ENCODE data around the gene THEMIS2.

GRCh38 chr1:27342471-27342901 is 664 bp downstream of the SYTL1 start:
- PRO-cap, 2 experiments = no peak in any of the 2 experiments
- RAMPAGE, long total RNA, 5 experiments = no peak in any of the 5 experiments

- PRO-cap, 2 experiments = peak in 1 of 2 experiments; most common plus-strand start chr1:27359449 (in 1)
- RAMPAGE, long total RNA, 5 experiments = no peak in any of the 5 experiments
Observed at GRCh38 chr1:27359125-27359559, 7.6 kb downstream of the MAP3K6 start.

DNA sequence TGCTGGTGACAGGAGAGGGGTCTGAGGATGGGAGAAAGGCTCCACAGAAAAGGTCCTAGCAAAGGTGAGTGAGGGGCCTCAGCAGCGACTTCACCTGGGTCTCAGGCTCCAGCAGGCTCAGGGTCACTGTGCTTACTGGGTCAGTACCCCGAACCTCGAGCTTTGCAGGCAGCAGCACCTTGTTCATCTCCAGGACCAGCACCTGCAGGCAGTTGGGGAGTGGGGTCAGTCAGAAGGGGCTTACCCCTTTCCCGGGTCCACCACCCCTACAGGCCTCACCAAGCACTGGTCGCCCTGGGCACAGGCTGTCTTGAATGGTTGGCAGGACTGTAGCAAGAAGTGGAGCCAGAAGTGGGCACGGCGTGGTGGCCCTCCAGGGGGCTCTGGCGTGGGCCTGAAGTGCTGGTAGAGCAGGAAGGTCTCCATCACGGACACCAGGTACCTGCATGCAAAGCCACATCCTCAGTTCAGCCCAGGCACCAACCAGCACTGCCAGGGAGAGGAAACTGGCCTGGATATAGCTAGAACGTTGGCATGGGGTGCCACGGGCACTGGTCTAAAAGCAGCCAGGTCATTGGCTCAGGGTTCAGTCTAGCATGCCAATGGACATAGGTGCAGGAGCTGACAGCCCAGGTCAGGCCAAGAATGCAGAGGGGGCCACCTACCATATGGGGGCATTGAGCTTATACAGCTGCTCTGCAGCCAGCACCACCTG is 5.2 kb downstream of the MAP3K6 start:
- PRO-cap, 2 experiments = no peak in any of the 2 experiments
- RAMPAGE, long total RNA, 5 experiments = no peak in any of the 5 experiments

GRCh38 chr1:27392854-27393610 is 610 bp downstream of the GPR3 start:
- PRO-cap, 2 experiments = no peak in any of the 2 experiments
- RAMPAGE, long total RNA, 5 experiments = no peak in any of the 5 experiments

- PRO-cap, 2 experiments = no peak in any of the 2 experiments
- RAMPAGE, long total RNA, 5 experiments = no peak in any of the 5 experiments
Observed at GRCh38 chr1:27405950-27407154, 13.9 kb downstream of the GPR3 start.

- PRO-cap, 2 experiments = peak in 2 of 2 experiments; most common plus-strand start chr1:27436759 (in 2); most common minus-strand start chr1:27436643 (in 1)
- RAMPAGE, long total RNA, 5 experiments = no peak in any of the 5 experiments
Observed at GRCh38 chr1:27436325-27436941, 44.0 kb downstream of the GPR3 start.

GRCh38 chr1:27448986-27449407 is 41.0 kb downstream of the WASF2 start:
- PRO-cap, 2 experiments = no peak in any of the 2 experiments
- RAMPAGE, long total RNA, 5 experiments = no peak in any of the 5 experiments

DNA sequence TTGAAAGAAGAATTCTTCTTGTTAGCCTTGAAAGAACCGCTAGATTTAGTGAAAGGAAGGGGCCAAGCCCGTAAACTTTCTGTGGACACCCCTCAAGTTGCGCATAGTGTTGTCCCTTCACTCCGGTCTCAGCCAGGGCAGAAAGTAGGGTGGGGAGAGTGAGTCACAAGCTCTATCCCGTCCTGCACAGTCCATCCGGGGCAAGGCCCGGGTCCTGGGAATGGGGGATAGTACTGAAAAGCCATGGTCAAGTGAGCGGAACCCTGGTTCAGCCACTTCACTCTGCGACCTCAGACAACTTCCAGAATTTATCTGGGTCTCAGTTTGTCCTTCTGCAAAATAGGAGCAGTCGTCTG is 461 bp upstream of the WASF2 start:
- PRO-cap, 2 experiments = peak in 2 of 2 experiments; most common plus-strand start position 166 of the sequence (in 1); most common minus-strand start position 130 of the sequence (in 1)
- RAMPAGE, long total RNA, 5 experiments = no peak in any of the 5 experiments

DNA sequence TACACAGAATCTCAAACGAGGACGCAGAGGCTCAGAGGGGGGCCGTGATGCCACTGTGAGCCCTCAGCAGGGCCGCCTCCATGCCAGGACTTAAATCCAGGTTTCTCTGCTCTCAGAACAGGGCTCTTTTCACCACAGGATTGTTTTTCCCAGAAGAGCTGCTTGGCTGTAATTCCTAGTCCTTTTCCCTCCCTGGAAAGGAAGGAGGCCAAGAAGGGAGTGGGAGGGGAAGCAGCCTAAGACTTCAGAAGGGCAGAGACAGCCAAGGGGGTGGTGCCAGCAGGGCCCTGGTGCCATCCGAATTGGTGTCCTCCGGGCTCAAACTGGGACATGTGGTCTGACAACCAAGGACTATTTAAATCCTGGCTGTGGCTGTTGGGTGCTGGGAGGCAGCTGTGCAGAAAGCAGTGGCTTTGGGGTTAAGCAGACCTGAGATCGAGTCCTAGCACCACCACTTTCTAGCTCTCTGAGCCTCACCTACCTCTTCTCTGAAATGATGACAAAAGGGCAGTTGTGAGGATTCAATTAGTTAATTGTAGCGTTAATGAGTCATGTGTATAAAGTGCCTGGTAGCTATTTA is 2.4 kb upstream of the WASF2 start:
- PRO-cap, 2 experiments = peak in 1 of 2 experiments; most common plus-strand start position 247 of the sequence (in 1); most common minus-strand start position 142 of the sequence (in 1)
- RAMPAGE, long total RNA, 5 experiments = no peak in any of the 5 experiments

GRCh38 chr1:27534234-27534997 is 44.4 kb upstream of the WASF2 start:
- PRO-cap, 2 experiments = no peak in any of the 2 experiments
- RAMPAGE, long total RNA, 5 experiments = no peak in any of the 5 experiments

- PRO-cap, 2 experiments = no peak in any of the 2 experiments
- RAMPAGE, long total RNA, 5 experiments = no peak in any of the 5 experiments
Observed at GRCh38 chr1:27614352-27614641, 10.4 kb upstream of the AHDC1 start.

- PRO-cap, 2 experiments = peak in 1 of 2 experiments; most common plus-strand start chr1:27651112 (in 1)
- RAMPAGE, long total RNA, 5 experiments = no peak in any of the 5 experiments
Observed at GRCh38 chr1:27650453-27651351, 15.7 kb upstream of the FGR start.

DNA sequence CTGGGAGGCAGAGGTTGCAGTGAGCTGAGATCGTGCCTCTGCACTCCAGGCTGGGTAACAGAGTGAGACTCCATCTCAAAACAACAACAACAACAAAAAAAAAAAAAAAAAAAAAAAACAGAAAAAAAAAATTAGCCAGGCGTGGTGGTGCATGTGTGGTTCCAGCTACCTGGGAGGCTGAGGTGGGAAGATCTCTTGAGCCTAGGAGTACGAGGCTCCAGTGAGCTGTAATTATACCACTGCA is 11.9 kb downstream of the FAM76A start:
- PRO-cap, 2 experiments = no peak in any of the 2 experiments
- RAMPAGE, long total RNA, 5 experiments = no peak in any of the 5 experiments

GRCh38 chr1:27850738-27851395 is 20.3 kb downstream of the PPP1R8 start:
- PRO-cap, 2 experiments = no peak in any of the 2 experiments
- RAMPAGE, long total RNA, 5 experiments = no peak in any of the 5 experiments

DNA sequence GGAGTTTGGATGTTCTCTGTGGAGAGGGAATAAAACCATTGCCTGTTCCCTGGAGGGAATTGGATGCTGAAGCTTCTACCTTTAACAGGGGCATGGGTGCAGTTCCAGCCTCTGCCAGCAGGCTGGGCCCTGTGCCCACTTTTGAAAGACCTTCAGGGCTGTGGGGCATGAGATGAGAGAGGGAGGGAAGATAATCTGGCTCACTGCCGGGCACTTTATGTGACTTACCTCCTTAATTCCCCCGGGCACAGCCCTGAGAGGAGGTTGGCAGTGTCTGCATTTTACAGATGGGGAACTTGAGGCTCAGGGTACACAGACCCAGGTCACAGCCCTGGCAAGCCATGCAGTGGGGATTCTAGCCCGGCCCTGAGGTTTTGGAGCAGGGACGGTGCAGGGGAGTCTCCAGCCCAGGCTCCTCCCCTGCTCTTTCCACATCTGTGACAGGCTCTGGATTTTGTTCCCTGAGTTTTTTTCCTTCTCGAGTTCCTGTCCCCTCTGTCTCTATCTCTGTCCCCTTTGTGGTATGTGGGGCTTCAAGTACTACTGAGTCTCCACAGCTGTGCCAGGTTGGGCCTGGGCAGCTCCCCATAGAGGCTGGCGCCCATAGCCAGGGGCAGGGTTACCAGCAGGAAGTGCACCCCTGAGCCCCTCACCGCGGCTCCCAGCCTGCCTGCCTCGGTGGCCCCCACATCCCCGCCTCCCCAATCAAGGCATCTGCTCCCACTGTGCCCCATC is 14.1 kb upstream of the THEMIS2 start:
- PRO-cap, 2 experiments = peak in 1 of 2 experiments; most common plus-strand start position 464 of the sequence (in 1)
- RAMPAGE, long total RNA, 5 experiments = no peak in any of the 5 experiments

DNA sequence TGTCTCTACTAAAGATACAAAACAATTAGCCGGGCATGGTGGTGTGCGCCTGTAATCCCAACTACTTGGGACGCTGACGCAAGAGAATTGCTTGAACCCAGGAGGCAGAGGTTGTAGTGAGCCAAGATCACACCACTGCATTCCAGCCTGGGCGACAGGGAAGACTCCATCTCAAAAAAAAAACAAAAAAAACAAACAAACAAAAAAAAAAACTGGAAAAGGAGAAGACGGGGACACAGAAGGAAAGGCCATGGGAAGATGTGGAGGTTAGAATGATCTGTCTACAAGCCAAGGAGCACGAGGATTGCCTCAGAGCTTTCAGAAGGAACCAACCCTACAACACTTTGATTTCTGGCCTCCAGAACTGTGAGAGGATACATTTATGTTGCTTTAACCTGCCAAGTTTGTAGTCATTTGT is 12.5 kb upstream of the THEMIS2 start:
- PRO-cap, 2 experiments = no peak in any of the 2 experiments
- RAMPAGE, long total RNA, 5 experiments = no peak in any of the 5 experiments

GRCh38 chr1:27872158-27872728 is at the start of gene THEMIS2:
Gene THEMIS2 (plus strand): TSS chr1:27872544.
- PRO-cap, 2 experiments = peak in 2 of 2 experiments; most common plus-strand start chr1:27872555 (in 2); most common minus-strand start chr1:27872332 (in 1)
- RAMPAGE, long total RNA, 5 experiments = start-site peak on the plus strand in 5 of 5 experiments, at chr1:27872490-27872580 at its widest, 31 to 881 reads per replicate

DNA sequence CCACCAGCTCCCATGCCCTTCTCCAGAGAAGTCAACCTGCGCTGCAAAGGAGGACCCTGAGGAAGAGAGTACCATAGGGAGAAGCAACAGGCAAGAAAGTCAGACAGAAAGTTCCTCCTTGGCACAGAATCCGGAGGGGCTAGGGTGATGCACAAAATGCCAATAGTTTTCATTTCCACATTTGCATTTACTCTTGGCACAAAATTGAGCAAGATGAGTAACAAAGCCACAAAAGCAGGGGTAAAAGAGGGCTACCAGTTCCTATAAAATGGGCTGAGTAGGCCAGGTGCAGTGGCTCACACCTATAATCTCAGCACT is 15.3 kb downstream of the THEMIS2 start:
- PRO-cap, 2 experiments = no peak in any of the 2 experiments
- RAMPAGE, long total RNA, 5 experiments = no peak in any of the 5 experiments

GRCh38 chr1:28123769-28123994 is 35.3 kb upstream of the EYA3 start:
- PRO-cap, 2 experiments = peak in 1 of 2 experiments; most common minus-strand start chr1:28123841 (in 1)
- RAMPAGE, long total RNA, 5 experiments = no peak in any of the 5 experiments

DNA sequence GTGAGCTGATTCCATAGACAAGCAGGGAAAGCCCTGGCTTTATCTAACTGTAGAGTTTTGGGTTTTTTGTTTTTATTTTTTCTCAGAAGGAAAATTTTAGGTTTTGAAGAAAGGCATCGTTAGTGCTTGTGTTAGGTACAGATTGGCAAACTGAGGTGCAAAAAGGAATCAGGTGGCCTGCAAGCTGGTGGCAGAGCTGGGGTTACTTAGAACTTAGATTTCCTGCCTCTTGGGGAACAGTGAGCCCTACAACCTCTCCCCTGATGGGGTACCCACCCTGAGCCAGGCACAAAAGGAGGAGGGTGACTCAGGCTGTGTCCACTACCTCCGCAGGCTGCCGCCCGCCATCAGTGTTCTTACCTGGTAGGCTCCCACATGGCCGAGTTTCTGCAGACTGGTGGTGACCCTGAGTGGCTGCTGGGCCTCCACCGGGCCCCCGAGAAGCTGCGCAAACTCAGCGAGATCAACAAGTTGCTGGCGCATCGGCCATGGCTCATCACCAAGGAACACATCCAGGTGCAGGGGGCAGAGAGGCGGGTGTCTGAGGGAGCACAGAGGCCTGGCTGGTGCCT is 12.7 kb downstream of the SESN2 start:
- PRO-cap, 2 experiments = no peak in any of the 2 experiments
- RAMPAGE, long total RNA, 5 experiments = no peak in any of the 5 experiments

Data from thyroid gland (tissue), 7 donors.